H4 (cell line): Measurements from ENCODE around the genes LARP1, CNOT8, KIF4B and ITK.

GRCh38 chr5:152164299-152164733, 239.7 kb upstream of the GLRA1 start:
- RAMPAGE, long total RNA: no peak

DNA sequence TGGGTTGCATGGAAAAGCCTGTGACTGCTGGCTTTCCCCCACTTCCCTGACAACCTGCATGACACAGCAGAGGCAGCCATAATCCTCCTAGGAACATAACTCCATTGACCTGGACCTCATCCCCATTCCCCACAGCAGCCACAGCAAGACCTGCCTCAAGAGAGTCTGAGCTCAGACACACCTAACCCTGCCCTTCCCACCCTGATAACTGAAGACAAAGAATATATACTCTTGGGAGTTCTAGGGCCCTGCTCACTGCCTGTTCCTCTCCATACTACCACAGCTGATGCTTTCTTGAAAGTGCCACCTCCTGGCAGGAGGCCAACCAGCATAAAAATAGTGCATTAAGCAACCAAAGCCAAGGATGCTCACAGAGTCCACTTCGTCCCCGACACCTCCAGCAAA, 23.7 kb downstream of the FAM114A2 start:
- RAMPAGE, long total RNA: no peak

GRCh38 chr5:154371532-154372264, 74.1 kb upstream of the SAP30L start:
- RAMPAGE, long total RNA: no peak

GRCh38 chr5:154389875-154390381, 55.9 kb upstream of the SAP30L start:
- RAMPAGE, long total RNA: no peak

DNA sequence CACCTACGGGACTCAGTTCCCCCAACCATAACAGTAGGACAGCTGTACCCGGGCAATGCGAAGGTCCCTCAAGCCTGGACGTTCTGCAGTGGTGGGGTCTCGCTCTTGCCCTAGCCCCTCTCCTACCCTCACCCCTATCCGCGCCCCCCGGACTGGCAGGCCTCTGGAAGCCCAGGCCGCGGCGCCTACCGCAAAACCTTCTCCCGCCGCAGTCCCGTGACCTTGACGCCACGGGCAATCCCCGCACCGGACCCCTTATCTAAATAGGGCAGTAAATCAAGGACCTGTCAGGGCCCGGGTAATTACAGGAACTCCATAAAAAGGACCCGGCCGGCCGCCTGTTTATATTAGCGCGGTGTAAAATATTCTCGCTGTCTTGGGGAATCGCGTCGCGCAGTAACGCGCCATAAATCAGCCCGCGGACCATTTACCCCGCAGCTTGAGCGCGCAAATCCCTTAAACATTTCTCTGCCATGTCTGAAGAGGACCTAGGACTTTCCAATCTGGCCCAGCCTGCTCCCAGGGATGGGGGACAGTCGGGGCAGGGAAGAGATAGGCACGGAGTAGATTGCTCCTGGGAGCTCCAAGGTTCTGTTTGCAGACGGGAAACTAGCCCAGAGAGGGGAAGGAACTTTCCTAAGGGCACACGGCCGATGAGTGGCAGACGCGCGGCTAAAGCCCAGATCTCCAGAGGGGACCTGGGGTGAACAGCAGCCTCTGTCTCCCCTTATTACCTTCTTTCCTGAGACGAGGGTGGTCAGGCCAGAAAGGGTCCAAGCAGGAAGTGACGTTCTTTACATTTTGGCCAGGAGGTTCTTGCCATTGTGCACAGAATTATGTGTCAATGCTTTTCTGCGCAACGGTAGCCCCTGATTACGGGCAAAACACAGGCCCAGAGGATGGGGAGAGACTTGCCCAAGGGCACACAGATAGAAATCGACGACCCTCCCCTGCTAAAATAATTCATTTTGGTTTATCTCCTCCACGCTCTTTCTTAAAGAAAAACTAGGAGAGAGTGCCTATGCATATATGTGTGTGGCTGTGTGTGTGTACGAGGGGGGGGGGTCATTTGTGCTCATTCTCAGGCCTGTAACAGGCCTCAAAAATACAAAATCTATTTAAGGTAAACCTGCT, 4.8 kb upstream of the HAND1 start:
- RAMPAGE, long total RNA: no peak

- RAMPAGE, long total RNA: no peak
Observed at GRCh38 chr5:154712435-154713513, 42.4 kb upstream of the LARP1 start.

GRCh38 chr5:154714414-154714978, 40.7 kb upstream of the LARP1 start:
- RAMPAGE, long total RNA: no peak

DNA sequence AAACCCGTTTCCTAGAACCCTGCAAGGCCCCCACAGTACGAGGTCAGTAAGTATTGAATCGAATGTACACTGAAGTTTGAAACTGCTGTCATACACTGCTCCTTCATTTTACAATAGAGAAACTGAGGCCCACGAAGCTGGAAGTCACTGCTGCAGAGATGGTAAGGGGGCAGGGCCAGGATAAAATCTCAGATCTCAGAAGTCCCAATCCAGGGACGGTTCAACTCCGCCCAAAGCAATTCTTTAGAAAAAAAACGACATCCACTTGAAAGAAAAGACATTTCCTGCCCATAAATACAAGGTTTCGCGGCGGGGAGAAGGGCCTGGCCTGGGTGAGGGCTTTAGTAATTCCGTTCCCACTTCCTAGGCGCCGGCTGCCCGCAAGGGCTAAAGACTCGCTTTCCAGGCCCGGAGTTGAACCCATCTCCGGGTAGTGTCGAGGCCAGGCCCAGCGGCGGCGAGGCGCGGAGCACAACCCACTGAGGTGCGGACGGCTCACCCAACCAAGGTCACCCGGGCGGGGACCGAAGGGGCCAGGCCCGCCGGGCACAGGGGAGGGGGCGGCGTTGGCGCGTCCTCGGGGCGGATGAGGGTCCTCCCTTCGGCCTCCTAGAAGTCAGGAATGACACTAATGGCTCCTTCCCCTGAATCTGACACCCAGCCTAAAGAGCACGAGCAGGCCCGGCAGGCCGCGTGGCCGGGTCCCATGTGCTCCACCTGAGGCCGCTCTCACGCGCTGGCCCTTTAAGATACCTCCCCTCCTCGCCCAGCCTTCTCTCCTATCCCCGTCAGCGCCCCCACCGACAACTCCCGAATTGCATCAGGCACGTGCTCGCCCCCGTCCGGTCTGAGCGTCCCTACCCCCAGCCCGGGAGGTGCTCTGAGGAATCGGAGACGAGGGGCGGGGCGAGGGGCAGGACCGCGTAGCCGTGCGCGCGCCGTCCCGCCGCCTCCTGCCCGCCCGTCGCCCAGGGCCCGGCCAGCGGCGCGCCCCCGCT, 603 bp upstream of the LARP1 start:
- RAMPAGE, long total RNA: no peak

DNA sequence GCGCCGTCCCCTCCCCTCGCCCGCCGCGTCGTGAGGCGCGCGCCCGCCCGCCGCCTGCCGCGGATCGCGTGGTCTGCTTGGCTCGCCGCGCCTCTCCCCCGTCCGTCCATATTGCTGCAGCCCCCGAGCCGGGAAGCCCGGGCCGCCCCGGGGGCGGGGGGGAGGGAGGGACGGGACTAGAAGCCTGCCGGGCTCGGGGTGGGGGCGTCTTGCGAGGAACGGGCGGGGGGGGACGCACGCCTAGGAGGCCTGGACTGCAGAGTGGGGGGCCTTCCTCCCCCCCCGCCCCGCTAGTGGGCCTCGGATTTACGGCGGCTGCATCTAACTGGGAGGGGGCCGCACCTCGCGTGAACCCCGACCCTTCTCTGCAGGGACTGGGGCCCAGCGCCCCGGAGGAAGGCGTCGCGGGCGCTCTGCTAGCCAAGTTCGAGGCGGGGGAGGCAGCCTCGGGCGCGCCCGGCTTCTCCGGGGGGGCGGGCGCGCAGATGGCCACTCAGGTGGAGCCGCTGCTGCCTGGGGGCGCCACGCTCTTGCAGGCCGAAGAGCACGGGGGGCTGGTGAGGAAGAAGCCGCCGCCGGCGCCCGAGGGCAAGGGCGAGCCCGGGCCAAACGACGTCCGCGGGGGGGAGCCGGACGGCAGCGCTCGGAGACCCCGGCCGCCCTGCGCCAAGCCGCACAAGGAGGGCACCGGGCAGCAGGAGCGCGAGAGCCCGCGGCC, at the start of gene LARP1:
LARP1 (plus strand) TSS at position 105 of the 718 bp plus-strand sequence.
- RAMPAGE, long total RNA: no peak

DNA sequence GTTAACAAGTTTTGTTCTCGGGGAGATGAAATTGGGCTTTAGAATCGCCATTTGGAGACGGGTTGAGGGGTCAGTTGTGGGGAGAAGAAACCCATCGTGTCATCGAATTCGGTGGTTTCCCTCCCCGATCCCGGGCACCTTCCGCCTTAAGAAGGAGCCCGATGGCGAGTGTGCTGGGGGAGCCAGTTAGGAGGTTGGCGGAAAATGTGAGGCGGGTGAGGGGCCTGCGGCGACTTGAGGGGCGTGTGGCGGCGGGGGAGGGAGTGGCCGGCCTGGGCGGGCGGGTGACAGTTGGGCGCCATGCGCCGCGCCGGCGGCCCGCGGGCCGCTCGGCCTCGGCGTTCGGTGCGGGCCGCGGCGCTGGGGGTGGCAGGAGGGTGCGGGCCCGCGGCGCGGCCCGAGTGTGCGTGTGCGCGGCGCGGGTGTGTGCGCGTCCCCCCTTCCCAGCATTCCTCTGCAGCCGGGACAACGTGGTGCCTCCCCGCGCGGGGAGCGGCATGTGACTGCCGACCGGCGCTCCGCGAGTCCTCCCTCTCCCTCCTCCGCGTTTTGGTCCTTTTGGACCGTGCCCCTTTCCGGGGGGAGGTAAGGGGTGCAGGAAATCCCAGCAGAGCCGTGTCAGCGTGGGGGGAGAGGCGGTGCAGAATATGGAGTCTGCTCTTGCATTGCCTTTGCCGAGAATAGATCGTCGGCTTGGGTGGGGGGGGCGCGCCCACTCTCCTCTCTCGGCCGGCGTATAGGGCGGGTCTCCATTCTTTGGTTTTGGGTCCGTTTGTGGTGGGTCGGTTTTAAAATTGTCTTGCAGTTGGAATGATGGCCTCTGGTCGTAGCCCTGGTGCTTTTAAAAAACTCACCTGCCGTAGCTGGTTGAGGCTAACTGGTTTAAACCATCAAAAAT, 1.8 kb downstream of the LARP1 start:
- RAMPAGE, long total RNA: no peak

DNA sequence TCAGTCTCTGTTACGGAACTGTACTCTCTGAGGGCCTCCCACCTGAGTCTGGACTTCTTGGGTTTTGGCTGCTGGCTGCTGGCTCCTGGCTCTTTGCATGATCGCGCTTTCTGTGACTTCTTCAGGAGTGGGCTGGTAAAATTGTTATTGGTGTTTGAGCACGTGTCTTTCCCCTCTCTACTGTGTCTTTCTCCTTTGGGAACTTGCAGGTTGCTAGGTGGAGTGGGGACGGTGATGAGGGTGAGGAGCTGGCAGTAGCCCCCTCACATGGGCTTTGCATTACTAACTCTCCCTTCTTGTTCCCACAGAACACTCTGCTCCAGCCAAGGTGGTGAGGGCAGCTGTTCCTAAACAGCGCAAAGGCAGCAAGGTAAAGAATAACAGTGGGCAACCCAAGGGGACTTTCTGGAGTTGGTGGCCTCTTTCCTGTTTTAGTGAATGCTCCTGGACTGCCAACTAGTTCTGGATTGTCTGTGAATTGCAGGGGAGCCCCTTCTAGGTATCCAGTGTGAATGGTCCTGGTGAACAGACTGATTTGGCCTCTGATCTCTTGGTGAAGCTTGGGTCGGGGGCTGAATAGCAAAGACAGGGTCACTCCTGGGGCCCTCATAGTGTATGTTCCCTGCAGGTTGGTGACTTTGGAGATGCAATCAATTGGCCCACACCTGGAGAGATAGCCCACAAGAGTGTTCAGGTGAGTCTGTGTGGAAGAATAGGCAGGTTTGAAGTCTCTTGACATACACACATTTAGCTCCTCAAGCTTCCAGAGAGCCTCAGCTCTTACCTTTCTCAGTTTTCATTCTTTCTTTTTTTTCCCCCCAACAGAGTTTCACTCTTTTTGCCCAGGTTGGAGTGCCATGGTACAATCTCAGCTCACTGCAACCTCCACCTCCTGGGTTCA, 35.1 kb downstream of the LARP1 start:
- RAMPAGE, long total RNA: no peak

DNA sequence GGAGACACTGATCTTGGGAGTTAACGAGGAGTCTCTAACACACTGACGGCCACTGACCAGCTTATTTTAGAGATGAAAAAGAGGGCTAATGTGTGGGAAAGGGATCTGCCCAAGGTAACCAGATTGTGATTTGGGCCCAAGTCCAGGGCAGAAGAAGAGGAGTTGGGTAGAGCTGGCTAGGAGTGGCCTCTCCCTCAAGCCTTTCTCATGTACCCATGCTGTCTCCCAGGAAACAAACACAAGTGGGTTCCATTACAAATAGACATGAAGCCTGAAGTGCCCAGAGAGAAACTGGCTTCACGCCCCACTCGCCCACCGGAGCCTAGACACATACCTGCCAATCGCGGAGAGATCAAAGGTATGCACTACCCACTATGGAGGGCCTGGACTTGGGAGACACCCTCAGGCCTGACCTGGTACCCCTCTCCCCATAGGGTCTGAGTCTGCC, 38.2 kb downstream of the LARP1 start:
- RAMPAGE, long total RNA: no peak

DNA sequence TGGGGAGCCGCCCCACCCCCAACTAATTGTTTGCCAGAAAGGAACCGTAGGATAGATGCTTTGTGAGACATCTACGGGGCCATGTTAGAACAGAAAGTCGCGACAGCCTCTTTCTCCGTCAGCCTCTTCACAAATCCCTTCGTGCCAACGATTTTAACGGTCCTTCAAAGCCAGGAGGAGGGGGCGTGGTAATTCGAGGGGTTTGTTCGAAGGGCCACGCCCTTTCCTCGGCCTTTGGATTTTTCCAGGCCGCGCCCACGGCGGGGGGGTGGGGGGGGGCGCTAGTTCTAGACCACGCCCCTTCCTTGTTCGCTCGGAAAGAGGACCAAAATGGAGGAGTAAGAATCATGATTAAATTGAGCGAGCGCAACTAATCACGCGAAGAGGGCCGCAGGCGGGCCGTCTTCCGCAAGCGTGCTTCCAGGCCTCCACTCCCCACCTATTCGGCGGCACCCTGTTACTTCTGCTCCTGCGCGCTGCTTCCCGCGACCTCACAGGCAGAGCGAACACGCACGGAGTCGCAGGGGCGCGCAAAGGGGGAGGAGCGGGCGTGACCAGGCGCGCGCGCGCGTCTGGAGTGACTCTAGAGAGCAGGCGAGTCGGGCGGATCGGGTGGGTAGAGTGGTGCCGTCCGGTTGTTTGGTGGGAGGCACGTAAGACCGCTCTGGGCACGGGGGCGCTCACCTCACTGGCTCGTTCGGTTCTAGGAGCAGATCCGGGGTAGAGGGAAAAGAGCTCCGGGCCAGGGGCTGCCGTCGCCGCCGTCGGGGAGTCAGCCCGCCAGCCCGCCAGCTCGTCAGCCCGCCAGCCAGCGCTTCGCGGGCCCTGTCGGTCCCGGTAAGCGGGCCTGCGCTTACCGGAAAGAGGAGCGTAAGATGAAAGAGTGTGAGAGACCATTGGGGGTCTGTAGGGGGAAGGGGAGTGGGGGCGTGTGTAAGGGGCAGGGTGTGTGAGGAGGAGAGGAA, at the start of gene CNOT8:
CNOT8 (plus strand) TSS at position 696 of the 965 bp plus-strand sequence.
- RAMPAGE, long total RNA: start-site peak on the plus strand centred at position 723 of the sequence, 65 bp wide, 105 reads

DNA sequence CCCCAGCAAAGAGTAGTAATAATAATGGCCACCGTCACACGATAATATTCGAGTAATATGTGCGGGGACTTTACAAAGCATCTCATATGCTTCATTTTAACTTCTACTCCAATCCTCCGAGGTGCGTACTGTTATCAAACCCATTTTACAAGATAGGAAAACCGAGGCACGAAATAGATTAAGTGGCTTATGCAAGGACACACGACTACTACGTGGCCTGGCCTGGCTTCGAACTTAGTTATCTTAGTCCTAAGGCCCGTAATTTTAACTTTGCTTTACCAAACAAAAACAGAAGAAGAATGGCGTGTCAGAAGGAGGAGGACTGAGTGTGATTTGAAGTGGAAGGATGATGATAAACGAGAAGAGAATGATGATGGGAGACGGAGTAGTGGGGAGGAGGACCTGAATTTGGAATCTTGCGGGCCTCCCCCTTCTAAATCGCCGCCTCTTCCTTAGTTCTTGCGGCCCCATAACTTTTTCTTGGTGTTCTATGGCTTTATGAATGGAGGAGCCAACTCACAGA, 531 bp downstream of the CNOT8 start:
- RAMPAGE, long total RNA: no peak

- RAMPAGE, long total RNA: no peak
Observed at GRCh38 chr5:154934841-154935369, 3.1 kb downstream of the GEMIN5 start.

GRCh38 chr5:154944249-154944774, 3.4 kb downstream of the MRPL22 start:
- RAMPAGE, long total RNA: no peak

- RAMPAGE, long total RNA: no peak
Observed at GRCh38 chr5:155013611-155014174, at the start of gene KIF4B. Gene KIF4B (plus strand): TSS chr5:155013755.

- RAMPAGE, long total RNA: no peak
Observed at GRCh38 chr5:155729437-155730224, 597.3 kb upstream of the SGCD start.

GRCh38 chr5:157180504-157181391, at the start of gene ITK:
Gene ITK (plus strand): TSS chr5:157180840.
- RAMPAGE, long total RNA: no peak

DNA sequence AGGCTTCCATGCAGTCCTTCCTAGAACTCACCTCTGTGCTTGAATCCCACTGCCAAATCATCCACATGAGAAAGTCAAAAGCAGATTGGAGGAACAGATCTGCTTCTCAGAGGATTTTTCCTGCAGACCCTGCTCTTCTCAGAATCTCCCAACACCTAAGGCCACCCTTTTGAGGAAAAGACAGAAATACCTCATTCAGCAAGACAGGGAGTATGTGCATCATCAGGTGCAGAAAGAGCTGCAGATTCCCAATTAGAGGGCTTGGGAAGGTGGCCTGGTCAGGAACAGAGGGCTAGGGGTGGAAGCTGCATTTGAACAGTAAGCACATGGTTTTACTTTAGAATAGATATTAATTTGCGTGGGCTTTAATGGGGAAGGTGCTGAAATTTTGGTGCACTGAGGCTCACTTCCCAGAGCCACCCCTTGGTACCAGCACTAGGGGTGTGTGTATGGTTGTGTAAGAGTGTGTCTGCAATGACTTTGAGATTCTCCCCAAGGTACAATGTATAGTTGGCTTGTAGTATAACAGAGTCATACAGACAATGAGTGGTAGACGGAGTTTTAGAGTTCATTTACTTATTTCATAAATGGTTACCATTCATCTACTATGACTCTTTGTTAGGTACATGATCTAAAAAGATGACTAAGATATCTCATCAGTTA, 9.3 kb upstream of the CYFIP2 start:
- RAMPAGE, long total RNA: no peak